Cardiac atrium fibroblast (primary cell): ENCODE measurements around a stretch of chr3.

DNA sequence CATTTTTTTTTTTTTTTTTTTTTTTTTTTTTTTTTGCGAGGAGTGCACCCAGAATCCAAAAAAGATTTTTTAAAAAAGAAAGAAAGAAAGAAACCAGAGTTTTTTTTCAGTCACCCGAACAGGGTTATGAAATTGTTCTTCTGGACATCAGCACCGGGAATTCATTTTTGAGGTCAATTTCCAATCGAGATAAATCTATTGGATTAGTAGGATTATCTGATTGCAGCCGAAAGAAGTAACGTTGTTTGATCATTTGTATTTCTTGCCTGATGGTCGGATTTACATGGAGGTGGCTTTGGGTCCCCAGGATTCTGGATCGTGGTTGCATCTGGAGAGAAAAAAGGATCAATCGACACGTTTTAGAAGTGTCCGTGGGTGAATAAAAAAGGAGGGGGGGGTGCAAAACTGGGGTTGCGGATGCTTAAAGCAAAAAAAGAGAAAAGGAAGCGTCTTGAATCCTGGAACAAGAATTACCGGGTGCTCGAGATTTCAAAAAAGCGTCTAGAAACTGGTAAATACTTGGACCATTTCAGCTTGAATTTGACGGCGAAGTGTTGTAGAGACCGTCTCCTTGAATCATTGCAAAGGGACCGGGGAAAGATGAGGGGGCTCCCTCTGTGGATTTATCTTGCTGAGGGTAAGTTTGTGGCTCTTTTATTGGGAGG lies 187.0 kb downstream of the NLGN1 start:
- RAMPAGE, long total RNA = no peak

DNA sequence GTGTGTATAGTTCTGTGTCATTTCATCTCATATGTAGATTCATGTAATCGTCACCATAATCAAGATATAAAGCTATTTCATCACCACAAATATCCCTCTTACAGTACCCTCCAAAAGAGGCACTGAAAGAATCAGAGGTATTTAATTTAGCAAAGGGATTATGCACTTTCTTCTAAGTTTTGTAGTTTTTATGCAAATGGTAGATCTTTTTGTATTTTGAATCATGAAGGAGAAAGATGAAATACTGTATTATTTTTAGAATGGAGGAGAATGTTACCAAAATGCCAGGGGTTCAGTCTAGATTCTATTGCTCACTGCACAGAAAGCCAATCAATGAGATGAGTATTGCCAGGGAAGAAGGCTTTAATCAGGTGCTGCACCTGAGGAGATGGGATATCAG lies 410.9 kb upstream of the NAALADL2 start:
- RAMPAGE, long total RNA = no peak

DNA sequence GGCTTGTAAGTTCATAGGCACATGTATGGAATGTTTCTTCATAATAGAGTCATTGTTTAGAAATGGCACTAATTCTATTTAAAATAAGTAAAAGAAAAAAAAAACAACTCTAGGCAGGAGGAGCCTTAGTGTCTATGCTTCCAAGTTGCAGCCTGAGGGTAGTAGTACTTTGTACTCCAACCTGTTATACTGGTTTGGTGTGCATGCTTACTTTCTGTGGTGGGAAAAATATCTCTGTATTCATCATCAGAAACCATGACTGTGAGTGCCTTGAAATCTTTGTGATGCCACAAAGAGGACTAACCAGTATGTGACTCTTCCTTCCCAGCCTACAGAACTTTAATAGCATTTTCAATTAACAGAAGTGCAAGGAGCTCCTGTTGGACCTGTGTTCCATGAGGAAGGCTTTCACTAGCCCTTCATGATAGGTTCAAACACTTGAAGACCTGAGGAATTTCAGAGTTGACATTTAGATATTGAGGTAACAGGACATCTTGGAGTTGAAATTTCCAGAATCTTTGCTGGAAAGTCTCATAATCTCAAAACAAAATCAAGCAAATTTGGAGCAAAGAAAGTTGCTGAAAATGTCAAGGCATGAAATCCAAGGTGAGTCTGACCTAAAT lies 4.5 kb downstream of the NAALADL2 start:
- RAMPAGE, long total RNA = no peak

DNA sequence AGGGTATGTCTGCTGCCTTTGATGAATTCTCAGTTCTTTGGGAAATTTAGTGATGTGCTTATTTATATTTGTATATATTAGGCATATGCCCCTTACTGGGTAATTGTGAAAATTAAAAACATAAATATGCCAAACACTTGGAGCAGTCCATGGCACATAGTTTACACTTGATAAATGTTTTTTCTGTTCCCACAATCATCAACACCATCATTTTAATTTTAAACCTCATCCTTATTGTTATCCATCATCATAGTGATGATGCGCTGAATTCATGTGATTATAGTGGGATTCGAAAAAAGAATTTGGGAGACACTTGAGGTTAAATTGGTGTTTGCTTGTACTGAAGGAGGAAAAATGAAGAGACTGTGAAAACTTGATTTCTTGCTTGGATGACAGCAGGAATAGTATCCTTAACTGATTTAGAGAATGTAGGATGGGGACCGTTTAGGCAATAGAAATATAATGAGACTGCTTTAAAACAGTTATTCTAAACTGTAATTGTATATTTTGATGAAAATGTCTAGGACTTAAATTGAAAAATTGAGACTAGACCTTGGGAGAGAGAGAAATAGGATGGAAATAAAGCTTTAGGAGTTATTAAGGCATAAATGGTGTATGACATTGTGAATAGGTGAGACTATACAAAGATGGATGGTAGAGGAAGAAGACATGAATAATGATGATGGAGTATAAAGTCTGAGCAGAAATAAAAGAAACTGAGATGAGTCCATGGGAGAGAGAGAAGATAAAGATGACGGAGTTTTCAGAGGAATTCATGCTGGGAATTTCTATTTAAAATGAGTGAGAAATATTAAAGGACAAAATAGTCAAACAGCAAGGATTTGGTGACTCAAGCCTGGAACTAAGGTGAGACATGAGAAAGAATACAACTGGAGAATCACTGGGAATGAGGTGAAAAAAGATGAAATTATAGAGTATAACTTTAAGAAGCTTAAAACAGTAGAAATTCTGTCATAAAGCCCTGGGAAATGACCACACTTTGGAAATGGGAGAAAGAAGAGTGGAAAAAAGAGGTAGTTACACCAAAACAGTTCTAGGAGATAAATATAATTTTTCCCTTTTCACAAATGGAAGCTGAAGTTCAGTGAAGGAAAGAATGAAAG lies 9.5 kb downstream of the NAALADL2 start:
- RAMPAGE, long total RNA = no peak

DNA sequence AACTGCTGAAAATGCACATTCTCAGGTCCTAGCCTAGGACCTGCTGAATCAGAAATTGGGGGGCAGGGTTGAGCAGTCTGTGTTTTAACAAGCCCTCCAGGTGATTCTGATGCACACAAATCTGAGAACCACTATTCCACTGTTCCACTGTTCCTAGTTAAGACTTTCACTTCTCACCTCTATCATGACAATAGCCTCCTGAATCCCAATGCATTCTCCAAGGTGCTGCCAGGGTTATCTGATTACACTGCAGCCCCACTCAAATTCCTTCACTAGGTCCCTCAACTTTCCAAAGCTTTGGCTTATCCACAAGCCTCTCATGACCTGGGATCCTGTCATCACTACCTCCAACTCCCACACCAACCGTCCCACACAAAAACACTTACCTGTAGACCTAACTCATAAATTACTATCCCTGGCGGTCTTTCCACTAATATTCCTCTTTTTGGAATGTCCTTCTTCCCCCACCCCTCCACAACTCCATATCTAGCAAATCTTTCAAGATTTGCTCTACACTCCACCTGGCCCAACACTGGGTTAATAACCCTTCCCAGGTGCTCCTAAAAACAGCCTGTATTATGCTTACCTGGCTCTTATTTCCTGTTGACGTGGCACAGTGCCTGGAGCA lies 27.2 kb downstream of the TBL1XR1 start:
- RAMPAGE, long total RNA = no peak

DNA sequence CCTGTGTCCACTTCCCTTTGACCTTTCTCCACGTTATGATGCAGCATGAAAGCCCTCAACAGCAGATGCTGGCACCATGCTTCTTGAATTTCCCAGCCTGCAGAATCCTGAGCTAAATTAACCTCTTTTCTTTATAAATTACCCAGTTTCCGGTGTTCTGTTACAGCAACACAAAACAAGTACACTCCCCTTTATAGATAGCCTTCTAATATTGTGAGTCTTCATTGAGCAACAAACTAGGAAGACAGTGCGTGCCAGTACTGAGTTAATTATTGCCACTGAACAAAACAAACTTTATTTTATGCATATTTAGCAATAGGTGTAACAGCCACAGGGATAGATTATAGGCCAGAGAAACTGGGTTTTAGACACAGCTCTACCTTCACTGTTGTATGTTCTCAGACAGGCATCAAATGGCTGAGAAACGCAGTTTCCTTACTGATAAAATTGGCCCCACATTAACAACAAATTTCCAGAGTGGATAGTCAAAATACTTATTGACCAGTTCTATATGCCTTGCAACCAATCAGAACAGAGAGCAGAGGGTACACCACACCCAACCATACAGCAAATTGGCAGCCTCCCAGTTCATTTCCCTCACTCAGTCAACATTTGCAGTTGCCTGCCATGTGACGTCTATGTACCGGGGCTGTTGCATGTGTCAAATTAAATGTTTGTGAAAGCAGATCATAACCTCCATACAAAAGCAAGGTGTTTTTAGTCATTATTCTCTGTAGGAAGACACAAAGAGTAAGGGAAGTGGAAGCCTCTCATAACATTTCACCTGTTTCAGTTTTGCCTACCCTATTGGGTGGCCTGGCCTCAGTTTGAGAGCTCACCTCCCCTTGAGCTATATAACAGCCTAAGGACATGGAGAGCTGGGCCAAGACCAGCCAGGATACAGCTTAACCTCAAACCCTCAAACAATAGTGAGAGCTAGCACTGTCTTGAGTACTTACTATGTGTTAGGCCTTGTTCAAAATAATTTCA lies 14.6 kb upstream of the TBL1XR1 start:
- RAMPAGE, long total RNA = no peak

- RAMPAGE, long total RNA = no peak
Observed at GRCh38 chr3:177452309-177453342, 255.3 kb upstream of the TBL1XR1 start.

- RAMPAGE, long total RNA = no peak
Observed at GRCh38 chr3:178418896-178419409, 117.3 kb upstream of the KCNMB2 start.

GRCh38 chr3:179017179-179017751 lies 54.3 kb downstream of the ZMAT3 start:
- RAMPAGE, long total RNA = no peak

DNA sequence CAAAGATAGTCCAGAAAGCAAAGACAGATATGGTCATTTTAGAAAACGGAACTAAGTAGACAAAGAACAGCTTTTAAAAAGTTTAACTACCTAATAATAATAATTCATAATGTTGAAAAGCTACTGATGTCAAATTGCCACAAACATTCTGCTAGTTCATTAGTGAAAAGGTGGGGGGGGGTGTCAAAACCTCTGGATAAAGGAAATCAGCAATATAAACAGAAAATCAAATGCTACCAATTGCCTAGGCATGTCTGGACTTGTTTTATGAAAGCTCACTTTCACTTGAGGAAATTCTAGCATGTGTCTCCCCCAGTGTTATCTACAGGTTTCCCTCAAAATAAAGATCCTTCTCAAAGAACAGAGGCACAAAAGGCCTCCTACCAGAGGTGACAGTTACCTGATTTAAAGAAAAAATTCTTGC lies 1.7 kb downstream of the ZMAT3 start:
- RAMPAGE, long total RNA = no peak

DNA sequence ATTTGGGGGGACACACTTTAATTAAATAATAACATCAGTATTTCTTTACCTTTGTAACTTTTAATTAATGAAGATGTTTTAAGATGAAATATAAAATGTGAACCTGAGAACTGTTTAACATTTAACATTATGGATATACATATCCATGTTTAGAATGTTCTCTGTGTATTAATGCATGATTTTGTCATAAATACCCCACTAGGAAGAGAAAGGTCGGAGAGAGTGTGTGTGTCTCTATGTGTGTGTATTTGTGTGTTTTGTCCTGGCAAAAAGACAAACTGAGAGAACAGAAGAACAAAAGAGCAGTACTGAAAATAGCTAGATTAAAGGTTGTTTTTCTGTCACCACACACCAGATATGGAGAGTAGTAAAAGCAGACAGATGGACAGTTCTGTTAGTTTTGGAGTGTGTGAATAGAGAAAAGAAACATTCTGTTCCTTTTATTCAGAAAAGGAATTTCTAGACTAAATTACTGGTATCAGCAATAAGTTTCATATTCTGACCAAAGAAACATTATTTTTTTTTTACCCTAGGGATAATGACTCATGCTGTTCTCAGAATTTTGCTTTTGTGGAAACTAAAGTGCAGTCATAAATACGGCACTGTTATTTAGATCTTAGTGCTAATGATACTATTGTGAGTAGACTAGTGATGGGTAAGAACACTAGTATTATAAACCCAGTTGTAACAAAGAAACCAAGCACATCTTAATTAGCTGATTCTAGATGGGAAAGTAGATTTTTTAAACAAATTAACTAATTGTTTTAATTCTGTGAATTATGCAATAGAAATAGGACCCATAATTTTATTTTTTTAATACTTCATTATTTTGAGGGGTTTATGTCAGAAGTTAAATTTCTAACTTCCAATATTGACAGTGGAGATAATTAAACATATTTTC lies 32.9 kb downstream of the PIK3CA start:
- RAMPAGE, long total RNA = no peak

DNA sequence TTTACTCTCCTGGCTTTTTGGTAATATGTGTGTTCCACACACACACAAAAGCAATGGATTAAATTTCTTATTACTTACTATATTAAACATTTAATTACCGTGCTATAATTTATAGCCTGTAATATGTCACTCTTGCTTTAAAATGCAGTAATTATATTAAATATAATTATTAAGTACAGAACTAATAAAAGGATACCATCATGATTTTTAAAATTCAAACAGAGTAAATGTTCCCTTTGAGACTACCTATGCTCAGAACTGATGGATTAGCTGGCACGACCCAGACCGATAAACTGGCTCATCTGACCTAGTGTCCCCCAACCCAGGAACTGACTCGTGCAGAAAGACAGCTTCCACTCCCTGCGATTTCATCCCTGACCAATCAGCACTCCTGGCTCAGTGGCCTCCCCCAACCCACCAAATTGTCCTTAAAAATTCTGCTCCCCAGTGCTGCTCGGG lies 1.4 kb upstream of the MFN1 start:
- RAMPAGE, long total RNA = no peak

GRCh38 chr3:179680916-179681382 lies 28.1 kb downstream of the USP13 start:
- RAMPAGE, long total RNA = no peak

DNA sequence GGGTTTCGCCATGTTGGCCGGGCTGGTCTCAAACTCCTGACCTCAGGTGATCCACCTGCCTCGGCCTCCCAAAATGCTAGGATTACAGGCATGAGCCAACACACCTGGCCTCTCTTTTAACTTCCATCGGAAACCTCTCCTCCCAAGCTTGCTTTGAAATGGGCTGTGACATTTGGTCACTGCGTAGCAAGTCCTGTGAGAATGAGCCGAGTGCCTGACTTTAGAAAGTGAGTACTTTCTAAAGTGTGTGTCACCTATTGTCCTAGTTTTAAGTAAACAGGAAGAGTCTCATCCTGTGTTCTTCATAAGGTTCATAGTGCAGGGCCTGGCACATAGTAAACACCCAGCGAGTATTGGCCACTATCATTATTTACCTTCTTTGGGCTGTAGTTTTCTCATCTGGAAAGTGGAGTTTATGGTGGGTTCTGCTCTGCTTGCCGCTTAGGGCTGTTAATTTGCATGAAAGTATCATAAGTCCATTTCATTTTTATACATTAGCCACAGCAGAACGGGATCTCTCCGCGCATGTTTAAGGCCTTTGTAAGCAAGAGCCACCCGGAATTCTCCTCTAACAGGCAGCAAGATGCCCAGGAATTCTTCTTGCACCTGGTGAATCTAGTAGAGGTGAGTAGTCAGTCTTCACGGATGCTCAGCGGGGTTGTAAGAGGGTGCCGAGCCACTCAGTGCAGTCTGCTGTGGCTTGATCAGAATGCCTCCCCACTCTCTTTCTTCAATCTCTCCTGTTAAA lies 87.1 kb downstream of the USP13 start:
- RAMPAGE, long total RNA = no peak

DNA sequence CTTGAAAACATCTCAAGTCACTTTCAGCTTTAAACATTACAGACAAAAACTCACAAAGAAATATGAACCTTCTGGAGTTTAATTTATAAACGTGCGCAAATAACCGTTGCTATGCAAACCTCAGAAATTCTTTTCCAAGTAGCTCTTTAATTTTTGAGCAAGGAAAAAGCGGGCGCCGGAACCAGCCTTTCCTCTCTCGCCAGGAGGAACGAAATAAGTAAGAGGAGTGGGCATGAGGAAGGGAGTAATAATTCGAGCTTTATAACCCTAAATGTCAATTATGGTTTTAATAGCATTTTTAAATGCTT lies 530 bp downstream of the CCDC39 start:
- RAMPAGE, long total RNA = no peak

- RAMPAGE, long total RNA = no peak
Observed at GRCh38 chr3:181718977-181719920, 7.5 kb downstream of the SOX2 start.

DNA sequence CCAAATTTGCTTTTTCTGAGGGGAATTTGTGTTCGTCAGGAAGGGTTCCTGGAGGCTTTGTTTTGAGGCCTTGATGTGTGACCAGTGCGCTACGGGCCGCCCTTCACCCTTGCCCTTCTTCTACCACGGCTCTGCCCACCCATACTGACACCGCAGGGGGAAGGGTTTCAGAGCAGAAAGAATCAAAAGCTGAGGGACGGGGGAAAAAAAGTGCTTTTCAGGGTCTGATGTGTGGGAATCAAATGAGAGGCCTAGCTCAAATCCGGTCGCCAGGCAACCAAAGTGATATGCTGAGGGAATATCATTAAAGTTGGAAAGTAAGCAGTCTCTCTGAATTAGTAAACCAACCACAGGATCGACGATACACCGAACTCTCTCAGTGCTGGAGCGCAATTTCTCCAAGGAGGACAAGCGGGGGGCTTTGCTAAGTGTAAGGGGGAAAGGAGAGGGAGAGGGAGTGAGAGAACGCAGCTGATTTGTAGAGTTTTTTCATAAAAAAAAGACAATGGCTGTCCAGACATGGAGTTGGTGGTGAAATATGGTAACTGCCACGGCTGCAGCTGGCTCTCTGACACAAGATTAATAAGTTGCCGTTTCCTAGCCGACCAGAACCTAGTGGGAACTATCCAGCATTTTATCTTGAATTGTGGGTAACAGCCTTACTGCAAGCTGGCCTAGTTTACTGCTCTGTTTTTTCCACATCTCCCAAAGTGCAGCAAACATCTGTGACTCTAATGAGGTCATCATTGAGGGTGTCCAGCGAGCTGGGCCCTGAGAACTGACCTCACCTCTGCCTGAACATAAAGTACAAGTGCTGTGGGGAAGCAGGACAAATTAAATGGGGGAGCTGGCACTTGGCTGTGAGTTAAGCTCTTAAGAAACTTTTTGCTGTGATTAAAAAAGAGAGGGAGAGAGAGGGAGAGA lies 530.2 kb downstream of the SOX2 start:
- RAMPAGE, long total RNA = no peak

DNA sequence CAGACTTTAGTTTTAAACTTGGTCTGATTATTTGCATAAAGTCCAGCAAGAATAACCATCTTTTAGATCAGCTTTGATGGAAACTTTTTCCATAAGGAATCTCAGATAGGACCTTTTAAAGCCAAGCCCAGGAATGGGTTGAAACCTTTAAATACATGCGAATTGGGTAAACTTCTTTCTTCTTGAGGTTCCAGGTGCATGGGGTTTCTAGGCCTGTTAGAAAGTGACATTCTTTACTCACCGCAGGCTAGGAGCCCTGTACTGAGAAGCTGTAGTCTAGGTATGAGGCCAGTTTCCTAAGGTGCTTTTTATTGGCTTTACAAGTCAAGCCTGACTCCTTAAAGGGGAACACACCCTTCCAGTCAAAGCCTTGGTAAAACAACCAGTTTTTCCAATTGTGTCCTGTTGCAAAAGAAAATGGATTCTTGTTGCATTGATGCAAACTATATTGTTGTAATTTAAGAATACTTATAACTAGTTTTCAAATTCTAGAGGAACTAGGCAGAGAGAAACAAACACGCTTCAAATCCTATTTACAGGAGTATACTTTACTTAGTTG lies 76.1 kb upstream of the ATP11B start:
- RAMPAGE, long total RNA = no peak

GRCh38 chr3:182793704-182794615 lies 656 bp downstream of the ATP11B start:
- RAMPAGE, long total RNA = no peak

DNA sequence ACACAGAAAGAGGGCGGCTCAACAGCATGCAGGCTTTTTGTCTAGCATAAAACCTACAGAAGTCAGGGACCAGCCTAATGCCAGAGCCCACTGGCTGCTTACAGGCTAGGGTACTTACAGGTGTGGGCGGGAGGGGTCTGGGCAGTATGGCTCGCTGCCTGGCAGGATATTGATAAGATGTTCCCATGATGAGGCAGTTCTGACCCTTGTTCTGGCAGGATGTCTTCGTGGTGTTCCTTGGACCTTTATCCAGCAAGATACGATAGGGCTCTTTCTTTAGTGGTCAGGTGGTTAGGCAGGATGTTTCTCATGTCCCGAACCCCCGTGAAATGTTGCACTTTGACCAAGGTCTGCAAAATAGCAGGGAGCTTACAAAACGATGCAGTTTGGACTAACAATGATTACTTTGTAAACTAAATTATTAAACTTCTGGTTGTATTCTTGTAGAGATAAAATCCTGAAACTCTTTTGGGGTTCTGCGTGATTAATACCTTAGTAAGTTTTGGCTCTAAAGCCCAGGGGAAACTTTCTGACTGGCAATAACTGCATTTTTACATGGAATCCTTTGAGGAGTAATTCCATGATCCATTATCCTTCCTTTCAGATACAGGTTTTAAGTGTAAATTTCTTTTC lies 84.6 kb downstream of the DCUN1D1 start:
- RAMPAGE, long total RNA = no peak